GM19239 (cell line): ENCODE measurements around a stretch of chr14.

GRCh38 chr14:61550266-61550644 is 145.1 kb upstream of the HIF1A start:
- RRBS, result no CpG with 5 or more reads among the region's 2 CpGs

GRCh38 chr14:61561374-61562482 is 133.6 kb upstream of the HIF1A start:
- RRBS, result no CpG with 5 or more reads among the region's 9 CpGs

DNA sequence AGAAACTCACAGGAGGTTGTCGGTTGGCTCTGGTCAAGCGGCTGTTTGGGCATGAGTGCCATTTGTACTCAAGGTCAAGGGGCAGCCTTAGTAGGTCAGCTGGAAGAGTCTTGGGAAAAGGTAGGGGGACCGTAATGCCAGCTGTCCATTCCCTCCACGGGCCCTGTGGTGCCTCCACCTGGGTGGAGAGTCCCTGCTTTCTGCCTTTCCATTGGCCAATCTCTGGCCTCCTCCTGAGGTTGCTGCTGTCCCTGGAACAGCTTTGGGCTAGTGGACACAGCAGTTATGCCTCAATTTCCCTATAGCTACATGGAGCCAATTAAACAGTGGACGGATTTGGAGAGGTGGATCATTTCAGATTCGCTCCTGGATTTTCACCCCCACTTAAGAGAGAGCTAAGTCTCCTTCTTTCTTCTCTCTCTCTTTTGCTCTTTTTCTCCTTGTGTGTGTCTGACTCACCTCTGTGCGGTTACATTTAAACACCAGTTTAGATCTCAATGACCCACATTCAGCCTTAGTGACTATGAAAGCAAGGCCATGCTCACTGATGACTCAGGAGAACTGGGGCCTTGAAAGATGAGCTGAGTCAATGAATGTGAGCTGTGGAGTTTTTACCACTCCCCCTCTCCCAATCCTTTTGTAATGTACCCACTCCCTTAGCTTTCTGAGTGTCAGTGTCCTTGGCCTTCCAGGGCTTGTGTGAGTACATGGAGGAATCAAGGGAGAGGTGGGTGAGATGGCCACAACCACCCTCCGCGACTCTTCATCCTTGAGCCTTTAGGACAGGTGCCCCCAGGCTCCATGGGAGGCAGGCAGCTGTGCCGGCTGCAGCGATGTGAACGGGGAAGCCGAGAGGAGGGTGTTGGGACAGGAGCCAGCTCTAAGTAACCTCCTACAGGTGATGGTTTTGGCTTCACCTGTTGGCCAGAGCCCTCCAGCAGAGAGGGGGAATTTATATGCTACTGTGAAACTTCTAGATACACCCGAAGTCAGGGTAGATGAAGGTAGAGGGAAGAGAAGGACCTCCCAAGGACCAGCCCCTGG is 132.5 kb upstream of the HIF1A start:
- RRBS, result no CpG with 5 or more reads among the region's 14 CpGs

GRCh38 chr14:61564223-61565188 is 130.8 kb upstream of the HIF1A start:
- RRBS, result no CpG with 5 or more reads among the region's 11 CpGs

DNA sequence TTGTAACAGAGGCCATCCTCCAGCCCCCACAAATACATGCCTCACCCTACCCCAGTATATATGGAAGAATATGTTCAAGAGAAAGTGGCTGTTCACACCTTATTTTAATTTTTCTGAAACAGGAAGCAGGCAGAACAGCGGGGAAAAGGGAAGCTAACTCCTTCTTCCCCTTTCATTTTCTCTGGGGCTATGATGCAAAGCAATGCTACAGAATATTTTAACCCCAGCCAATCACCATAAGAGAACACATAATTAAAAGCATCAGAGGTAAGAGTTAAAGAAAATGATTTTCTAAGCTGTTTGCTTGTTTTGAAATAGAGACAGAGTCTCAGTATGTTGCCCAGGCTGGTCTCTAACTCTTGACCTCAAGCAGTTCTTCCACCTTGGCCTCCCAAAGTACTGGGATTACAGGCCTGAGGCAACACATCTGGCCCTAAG is 31.6 kb upstream of the HIF1A start:
- RRBS, result no CpG with 5 or more reads among the region's 1 CpG

GRCh38 chr14:61694707-61695375 is 472 bp upstream of the HIF1A start:
- RRBS, result no CpG with 5 or more reads among the region's 34 CpGs

DNA sequence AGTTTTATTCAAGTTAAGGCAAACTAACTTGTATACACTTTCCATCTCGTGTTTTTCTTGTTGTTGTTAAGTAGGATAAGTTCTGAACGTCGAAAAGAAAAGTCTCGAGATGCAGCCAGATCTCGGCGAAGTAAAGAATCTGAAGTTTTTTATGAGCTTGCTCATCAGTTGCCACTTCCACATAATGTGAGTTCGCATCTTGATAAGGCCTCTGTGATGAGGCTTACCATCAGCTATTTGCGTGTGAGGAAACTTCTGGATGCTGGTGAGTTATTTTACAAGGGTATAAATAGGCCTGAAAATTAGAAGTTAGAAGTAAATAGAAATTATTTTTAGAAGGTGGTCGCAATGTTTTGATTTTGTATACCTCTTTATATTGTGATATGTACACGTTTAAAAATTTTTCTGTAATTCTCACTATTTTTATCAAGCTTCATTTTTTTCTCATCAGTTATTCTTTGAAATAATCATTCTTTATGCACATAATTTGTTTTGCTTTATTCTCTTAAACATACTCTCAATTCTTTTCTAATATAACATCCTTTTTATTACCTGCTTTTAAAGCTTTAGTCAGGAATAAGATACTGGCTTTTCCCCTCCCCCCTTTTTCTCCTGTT is 25.1 kb downstream of the HIF1A start:
- RRBS, result no CpG with 5 or more reads among the region's 10 CpGs

DNA sequence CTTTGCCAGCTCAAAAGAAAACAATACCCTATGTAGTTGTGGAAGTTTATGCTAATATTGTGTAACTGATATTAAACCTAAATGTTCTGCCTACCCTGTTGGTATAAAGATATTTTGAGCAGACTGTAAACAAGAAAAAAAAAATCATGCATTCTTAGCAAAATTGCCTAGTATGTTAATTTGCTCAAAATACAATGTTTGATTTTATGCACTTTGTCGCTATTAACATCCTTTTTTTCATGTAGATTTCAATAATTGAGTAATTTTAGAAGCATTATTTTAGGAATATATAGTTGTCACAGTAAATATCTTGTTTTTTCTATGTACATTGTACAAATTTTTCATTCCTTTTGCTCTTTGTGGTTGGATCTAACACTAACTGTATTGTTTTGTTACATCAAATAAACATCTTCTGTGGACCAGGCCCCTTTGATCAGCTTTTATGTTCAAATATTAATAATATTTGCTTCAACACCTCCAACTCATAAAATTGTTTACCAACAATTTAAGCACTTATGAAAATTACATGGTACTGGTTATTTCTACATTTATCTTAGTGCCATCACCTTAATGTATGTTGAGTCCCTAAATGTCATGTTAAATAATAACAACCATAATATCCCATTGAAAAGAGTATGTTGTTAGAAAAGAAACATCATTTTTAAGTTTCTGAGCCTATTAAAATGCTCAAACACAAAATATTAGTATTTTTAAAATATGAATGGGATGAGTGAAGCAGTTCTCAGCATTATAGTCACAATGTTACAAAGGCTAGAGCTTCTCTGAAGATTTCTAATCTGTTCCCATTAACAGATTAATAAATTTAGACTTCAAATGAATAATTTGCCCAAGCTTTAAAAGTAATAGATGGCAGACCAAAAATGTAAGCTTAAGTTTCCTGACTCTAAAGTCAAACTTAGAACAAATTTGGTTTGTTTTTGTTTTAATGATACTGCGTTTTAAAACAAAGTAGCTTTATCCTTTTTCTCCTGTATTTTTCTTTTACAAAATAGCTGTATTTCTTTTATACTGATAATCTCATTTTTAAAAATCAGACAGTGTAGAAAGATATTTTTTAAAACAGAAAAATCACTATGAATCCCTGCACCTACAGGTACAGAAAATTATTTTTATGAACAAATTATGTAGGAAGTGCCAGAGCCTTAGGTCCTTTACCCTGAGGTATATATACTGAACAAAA is 14.0 kb upstream of the SNAPC1 start:
- RRBS, result no CpG with 5 or more reads among the region's 2 CpGs

DNA sequence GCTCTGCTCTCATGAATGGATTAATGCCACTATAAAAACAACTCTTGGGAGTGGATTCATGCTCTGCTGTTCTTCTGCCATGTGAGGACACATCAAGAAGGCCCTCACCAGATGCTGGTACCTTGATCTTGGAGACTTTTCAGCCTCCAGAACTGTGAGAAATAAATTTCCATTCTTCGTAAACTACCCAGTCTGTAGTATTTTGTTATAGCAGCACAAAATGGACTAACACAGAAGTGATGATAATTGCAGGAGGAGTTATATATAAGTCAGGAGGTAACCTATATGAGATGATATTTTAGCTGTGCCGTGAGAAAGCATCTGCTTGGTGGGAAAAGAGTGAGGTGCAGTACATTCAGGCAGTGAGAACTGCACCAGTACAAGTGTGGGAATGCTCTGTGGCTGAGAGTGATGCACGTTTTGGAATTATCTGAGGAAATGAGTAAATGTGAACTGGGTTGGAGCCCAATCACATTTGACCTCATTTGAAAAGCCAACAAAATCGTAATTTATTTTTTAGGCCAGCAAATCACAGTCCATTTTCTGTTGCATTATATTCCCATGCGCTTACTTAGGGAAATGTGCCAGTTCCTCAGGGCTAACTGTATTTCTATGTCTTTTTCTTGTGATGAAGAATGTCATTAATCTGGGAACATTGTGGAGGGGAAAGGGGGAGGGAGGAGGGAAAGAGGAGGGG is 26.9 kb downstream of the SYT16 start:
- RRBS, result no CpG with 5 or more reads among the region's 5 CpGs

- RRBS, result 96% methylated on average over 8 of the region's 59 CpGs
These were observed 52.1 kb downstream of the SYT16 start for GRCh38 chr14:61864267-61865255.

DNA sequence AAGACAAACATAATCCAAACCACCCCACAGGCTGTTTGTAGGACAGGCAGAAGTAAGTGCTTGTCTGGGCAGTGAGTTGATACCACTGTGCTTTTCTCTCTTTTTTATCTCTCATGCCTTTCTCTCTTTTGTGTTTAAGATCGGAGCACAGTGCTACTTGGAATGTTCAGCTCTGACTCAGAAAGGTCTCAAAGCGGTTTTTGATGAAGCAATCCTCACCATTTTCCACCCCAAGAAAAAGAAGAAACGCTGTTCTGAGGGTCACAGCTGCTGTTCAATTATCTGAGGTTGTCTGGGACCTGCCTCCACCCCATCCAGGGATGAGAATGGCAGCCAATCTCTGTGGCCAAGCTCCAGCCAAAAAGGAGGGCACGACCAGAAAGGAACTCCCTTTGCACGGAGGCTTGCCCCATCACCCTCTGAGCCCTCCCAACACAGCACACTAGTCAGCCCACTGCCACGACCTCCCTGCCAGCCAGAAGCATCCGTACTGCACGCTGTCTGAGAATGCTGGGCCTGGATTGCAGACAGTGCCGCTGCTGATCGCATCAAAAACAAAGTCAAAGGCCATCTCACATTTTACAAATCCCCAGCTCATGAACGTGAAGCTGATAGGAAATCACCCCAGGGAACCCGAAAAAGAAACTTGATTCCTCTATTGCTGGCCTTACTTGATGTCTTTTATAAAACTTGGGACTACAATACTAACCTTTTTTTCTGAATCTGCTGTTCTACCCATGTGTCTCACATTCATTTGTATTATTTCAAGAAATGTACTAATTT is 27.8 kb downstream of the GPHB5 start:
- RRBS, result no CpG with 5 or more reads among the region's 12 CpGs

- RRBS, result no CpG with 5 or more reads among the region's 11 CpGs
These were observed 23.4 kb downstream of the GPHB5 start for GRCh38 chr14:63295116-63295945.

DNA sequence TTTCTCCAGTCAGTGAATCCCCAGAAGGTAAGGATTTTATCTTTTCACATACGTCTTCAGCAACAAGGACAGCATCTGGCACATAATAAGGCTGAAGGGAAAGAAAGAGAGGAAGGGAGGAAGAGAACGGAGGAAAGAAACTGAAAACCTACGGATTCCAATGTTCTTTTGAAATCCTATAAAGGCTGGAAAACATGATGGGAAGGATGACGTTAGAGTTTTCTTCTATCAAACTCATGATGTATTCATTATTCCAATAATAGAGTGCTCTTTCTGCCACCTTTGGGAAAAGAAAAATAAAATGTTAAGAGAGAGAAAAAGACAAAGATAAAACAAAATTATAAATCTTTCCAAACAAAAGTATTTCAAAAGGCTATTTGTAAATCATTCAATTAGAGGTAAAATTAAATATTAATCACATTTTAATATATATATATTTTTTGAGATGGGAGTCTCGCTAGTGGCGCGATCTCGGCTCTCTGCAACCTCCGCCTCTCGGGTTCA is 65.6 kb upstream of the GPHB5 start:
- RRBS, result no CpG with 5 or more reads among the region's 10 CpGs

- RRBS, result no CpG with 5 or more reads among the region's 4 CpGs
These were observed 22.4 kb downstream of the SYNE2 start for GRCh38 chr14:63875071-63875790.

DNA sequence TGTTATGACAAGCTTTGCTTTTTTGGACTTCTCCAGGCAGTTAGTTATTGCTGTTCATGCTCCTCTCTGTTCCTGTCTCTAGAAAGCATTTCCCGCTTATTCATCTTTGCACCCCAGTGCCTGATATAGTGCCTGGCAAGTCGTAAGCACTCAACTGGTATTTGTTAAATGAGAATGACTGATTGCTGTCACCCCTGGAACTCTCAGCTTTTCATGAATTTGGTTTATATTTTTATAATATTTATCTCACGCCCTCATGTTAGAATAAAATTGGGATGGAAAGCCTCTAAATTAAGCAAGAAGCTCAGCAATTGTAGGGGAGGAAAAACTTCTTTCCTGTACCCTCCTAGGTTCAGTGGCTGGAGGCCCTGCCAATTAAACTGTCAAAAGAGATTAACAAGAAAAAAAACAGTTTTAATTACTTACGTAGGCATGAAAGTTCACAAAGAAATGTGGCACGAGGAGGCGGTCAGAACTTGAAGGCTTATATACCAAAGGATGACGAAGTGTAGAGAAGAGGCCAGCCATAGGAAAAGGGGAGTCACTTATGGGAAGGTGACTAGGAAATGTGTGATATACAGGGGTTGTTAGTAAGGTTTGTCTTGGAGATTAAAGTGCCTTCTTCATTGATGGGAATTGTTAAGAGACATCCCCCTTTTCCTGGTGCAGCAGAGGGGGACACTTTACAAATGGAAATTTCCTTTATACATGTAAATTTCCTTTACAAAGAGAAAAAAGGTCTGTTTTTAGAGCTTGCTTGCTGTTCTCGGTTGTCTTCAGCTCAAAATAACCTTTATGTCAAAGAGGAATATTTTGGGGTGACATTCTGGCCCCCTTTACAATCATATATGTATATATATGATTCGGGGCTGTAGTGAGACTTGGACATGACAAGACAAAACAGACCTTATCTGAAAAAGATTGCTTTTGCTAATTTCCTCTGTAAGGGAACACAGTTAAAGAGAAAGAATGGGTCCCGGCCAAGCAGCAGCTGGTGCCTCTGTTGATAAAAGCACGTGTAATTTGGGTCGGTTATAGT is 38.3 kb downstream of the SYNE2 start:
- RRBS, result no CpG with 5 or more reads among the region's 12 CpGs

DNA sequence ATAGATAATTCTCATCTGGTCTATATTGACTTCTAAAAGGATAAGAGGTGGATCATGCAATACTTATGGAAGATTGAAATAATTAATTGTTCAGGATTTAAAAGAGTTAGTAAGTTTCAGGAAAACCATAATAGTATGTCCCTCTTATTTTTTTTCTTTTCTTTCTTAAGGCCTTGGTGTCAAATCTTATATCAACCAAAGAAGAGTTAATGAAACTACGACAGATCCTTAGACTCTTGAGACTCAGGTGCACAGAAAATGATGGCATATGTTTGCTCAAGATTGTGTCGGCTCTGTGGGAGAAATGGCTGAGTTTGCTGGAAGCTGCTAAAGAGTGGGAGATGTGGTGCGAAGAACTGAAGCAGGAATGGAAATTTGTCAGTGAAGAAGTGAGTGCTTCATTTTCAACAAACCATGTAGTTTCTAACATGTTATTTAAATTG is 212.5 kb downstream of the SYNE2 start:
- RRBS, result no CpG with 5 or more reads among the region's 3 CpGs

- RRBS, result no CpG with 5 or more reads among the region's 9 CpGs
These were observed 211.3 kb downstream of the ESR2 start for GRCh38 chr14:64082644-64083563.

GRCh38 chr14:64193699-64194176 is 100.4 kb downstream of the ESR2 start:
- RRBS, result no CpG with 5 or more reads among the region's 2 CpGs

DNA sequence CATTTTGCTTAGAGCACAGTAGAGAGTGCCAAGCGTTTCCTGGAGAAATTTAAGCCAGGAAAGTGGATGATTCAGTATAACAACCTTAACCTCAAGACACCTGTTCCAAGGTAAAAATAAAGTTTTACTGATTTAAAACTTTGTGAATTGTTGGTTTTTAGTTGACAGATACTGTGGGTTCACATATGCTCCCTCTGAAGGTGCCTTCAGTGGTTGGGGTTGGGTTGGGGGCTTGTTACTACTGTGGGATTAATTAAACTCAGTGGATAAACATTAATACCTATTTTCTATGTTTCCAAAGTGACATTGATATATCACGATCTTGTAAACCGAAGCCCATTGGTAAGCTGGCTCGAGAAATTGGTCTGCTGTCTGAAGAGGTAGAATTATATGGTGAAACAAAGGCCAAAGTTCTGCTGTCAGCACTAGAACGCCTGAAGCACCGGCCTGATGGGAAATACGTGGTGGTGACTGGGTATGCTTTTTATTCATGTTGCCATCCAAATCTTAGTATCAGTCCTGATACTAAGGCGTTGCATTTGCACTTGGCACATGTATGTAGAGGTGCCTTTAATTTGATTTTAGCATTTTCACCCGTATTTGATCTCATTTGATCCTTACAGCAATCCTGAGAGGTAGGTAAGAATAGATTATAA is 37.7 kb downstream of the MTHFD1 start:
- RRBS, result no CpG with 5 or more reads among the region's 9 CpGs

GRCh38 chr14:64447953-64448653 is 17.2 kb upstream of the AKAP5 start:
- RRBS, result no CpG with 5 or more reads among the region's 5 CpGs